Fibroblast of villous mesenchyme (primary cell): ENCODE measurements around the gene ACOT2.

- CAGE, long polyA plus RNA = no peak
Observed at GRCh38 chr14:72959930-72960129, 33.6 kb downstream of the DCAF4 start.

GRCh38 chr14:73059407-73059685 is 1.0 kb downstream of the RBM25 start:
- CAGE, long polyA plus RNA = no peak

- CAGE, long polyA plus RNA = no peak
Observed at GRCh38 chr14:73099579-73100020, 36.7 kb upstream of the PSEN1 start.

- CAGE, long polyA plus RNA = no peak
Observed at GRCh38 chr14:73162126-73162879, 26.0 kb downstream of the PSEN1 start.

- CAGE, long polyA plus RNA = no peak
Observed at GRCh38 chr14:73228124-73228877, 9.0 kb upstream of the PAPLN start.

DNA sequence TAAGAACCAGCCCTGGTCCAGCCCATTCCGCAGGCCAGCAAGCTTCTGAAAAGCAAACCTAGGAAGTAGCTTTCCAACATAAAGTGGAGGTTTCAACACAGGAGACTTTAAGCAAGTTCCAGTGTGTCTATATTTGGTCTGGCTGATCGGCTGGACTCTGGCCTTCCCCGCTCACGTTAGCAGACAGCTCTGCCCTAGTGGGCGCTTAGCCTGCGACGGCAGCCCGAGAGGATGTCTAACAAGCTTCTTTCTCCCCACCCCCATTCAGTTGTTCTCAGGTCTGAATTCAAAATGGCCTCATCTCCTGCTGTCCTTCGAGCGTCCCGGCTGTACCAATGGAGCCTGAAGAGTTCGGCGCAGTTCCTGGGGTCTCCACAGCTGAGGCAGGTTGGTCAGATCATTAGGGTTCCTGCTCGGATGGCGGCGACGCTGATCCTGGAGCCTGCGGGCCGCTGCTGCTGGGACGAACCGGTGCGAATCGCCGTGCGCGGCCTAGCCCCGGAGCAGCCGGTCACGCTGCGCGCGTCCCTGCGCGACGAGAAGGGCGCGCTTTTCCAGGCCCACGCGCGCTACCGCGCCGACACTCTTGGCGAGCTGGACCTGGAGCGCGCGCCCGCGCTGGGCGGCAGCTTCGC is at the start of gene ACOT2:
TSS of gene ACOT2 (plus strand) at position 204 of the 635 bp plus-strand sequence.
- CAGE, long polyA plus RNA = start-site peak on the plus strand centred at position 194 of the sequence, 30 bp wide, 91 and 103 reads in 2 replicates; start-site peak on the plus strand centred at position 288 of the sequence, 26 bp wide, 23 and 23 reads in 2 replicates

GRCh38 chr14:73717061-73717653 is 3.0 kb upstream of the PNMA1 start:
- CAGE, long polyA plus RNA = no peak

GRCh38 chr14:73741298-73742463 is 18.4 kb downstream of the MIDEAS start:
- CAGE, long polyA plus RNA = no peak

- CAGE, long polyA plus RNA = no peak
Observed at GRCh38 chr14:73744203-73744814, 15.8 kb downstream of the MIDEAS start.

- CAGE, long polyA plus RNA = no peak
Observed at GRCh38 chr14:73753885-73754816, 6.0 kb downstream of the MIDEAS start.

- CAGE, long polyA plus RNA = no peak
Observed at GRCh38 chr14:73759239-73759558, 904 bp downstream of the MIDEAS start.

DNA sequence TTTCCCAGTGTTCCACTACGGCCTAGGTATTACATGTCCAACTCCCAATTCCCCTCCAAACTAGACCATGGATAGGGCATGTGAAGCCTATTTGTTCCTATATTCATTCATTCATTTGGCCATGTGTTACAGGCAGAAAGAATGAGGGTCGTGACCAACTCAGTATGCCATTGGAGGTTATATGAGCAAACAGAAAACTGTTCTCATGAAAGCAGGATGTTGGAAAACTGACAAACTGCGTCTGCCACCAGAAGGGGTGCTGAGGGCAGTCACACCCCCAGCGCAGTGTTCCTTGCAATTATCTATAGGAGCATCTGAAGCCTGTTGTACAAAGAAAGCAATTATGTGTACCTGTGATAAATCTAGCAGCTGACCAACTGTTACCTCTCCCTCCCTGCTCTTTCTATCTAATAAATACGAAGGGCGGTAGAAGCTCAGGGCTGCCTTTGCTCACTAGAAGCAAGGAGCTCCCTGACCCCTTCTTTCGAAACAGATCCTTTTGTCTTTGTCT is 21.1 kb downstream of the ENTPD5 start:
- CAGE, long polyA plus RNA = no peak

DNA sequence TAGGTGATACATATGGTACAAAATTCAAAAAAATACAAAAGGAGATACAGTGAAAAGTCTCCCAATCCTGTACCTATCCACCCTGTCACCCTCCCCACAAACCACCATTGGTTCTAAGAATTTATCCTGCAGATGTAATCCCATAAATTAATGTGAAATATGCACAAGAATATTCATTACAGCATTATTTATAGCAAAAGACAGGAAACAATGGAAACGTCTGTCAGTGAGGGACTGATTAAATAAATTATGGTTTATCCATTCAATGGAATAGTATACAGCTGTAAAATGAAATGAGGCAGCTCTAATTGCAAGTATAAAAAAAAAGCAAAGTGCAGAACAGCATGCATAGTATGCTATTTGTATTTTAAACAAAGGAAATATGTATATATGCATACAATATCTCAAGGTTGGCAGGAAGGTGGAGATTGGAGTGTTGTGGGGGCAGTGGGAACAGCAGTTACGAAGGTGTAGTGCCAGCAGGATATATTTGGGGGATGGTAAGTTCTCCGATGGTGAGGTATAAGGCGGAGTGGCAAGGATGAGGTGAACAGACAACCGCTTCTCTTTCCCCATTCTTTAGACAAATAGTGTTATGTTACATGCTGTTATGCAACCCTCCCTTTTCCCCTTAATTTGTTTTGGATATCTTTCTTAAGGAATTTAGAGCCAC is 4.8 kb downstream of the ISCA2 start:
- CAGE, long polyA plus RNA = start-site peak on the plus strand centred at position 367 of the sequence, 156 bp wide, 9 and 13 reads in 2 replicates

DNA sequence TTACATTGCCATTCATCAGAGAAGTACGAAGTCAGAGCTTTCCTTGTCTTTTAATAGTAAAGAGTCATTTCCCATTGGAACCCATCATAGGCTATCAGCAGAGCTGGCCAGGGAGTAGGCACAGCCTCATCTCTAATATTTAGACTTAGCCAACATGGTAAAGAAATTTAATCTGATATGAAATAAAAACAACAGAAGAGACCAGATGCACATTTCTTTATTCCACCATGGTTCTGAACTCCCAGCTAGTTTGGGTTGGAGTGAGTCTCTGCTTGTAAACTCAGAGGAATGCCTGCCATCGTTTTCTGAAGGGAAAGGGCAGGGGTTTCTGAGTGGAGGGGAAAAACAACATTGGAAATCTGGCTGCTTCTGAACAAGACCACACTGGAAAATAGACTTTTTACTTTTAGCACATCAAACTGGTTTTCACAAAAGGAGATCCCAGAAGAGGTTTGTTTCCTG is 6.0 kb downstream of the ISCA2 start:
- CAGE, long polyA plus RNA = start-site peak on the plus strand centred at position 319 of the sequence, 129 bp wide, 7 and 11 reads in 2 replicates

- CAGE, long polyA plus RNA = no peak
Observed at GRCh38 chr14:74500018-74501107, 6.8 kb downstream of the ISCA2 start.

DNA sequence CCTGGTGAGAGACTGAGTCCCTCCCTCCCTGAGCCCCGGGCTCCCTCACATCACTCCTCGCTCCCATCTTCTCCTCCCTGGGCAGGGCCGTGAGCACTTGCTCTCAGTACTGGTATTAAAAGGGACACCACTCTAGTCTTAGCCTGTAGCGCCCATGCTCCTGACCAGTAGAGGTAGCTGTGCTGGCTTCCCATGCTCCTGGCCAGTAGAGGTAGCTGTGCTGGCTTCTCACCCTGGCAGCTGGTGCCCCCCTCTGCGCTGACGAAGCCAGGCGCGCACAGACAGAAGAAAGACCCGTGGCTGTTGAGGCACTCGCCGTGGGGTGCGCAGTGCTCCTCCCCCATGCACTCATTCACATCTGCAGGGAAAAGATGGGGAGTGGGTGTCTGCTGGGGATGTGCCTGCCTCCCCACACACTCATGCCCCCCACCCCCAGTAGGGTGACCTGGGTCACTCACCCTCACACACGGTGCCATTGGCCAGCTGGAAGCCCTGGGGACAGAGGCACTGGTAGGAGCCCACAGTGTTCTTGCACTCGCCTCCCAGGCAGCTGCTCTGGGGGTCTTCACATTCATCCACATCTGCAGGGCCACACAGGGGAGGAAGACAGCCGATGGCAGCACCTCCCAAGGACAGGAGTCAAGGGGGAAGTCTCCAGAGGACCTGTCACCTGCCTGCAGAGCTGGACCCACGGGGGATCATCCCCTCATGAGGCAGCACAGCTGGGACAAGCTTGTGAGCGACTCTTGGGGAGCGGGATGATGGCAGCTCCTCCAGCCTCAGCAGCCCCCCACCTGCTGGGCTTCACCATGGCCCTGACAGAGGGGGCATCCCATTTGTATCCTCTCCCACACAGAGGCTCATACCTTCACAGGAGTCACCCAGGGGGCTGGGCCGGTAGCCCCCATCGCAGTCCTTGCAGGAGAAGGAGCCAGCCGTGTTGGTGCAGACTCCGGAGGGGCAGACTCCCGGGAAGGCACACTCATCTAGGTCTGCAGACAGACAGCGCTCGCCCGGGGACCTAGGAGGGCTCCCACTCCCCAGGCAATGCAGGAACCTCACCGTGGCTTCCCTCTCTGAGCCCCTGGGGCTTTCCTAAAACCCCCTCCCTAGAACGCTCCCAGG is 15.2 kb downstream of the ISCA2 start:
- CAGE, long polyA plus RNA = no peak

- CAGE, long polyA plus RNA = no peak
Observed at GRCh38 chr14:74524326-74524646, 30.7 kb downstream of the ISCA2 start.

- CAGE, long polyA plus RNA = no peak
Observed at GRCh38 chr14:74596532-74597193, 15.4 kb downstream of the LTBP2 start.

DNA sequence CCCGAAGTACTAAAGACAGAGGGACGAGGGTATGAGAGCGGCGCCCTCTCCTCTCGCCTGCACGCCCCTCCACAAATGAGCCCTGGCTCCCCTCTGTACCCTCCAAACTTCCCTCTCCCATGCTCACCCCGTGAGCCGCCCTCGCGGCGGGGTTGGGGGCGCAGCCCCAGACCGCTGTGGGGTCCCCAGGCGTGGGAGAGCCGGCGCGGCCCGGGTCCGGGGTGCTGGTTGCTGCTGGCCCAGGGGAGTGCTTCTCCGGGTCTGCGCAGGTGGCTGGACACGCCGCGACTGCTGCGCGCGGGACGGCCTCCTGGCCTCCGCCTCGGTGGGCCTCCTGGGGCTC is 742 bp downstream of the LTBP2 start:
- CAGE, long polyA plus RNA = no peak

- CAGE, long polyA plus RNA = no peak
Observed at GRCh38 chr14:74816779-74817527, 53.8 kb downstream of the YLPM1 start.